WTC11 (cell line): ENCODE measurements around the gene DCP1B.

- PRO-cap = no peak
These were observed 30.4 kb upstream of the ADIPOR2 start for GRCh38 chr12:1660189-1661210.

GRCh38 chr12:1662557-1663585 lies 28.0 kb upstream of the ADIPOR2 start:
- PRO-cap = unidirectional peak, minus-strand start at chr12:1663179

DNA sequence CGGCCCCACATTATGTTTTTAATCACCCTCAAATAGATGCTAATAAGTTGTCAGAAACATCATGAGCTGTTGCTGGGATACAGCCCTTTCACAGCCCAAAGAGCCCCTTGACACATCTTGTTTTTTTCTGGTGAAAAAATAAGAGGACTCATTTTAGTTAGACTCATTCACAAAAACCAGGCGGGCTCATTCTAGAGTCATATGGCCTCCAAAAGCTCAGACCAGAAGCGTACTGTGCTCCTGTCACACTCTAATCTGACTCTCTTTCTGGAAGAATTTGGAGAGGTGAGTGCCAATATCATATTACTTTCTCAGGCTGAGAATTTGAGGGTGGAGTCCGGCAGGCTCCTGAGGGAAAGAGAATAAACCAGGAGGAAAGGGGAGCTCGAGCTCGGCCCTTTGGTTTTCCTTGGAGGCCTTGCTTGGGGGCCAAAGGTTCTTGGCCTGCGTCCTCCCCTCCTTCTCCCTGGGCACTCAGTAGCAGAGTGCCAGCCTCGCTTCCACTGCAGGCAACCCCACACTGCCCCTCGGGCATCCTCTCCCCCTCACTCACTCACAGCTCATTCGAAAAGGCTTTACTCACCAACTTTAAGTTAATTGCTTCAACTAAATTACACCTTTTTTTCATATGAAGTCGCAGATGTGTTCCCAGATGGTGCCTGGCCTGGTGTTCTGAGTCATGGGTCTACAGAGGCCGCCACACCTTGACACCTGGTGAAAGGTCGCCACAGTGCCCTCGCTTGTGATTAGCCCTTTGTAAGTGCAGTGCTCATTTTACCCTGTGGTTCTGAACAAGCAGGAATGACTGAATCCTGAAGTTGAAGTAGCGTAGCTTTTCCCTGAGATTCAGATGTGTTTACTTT lies 20.6 kb upstream of the ADIPOR2 start:
- PRO-cap = unidirectional peak, plus-strand start at position 280 of the sequence

DNA sequence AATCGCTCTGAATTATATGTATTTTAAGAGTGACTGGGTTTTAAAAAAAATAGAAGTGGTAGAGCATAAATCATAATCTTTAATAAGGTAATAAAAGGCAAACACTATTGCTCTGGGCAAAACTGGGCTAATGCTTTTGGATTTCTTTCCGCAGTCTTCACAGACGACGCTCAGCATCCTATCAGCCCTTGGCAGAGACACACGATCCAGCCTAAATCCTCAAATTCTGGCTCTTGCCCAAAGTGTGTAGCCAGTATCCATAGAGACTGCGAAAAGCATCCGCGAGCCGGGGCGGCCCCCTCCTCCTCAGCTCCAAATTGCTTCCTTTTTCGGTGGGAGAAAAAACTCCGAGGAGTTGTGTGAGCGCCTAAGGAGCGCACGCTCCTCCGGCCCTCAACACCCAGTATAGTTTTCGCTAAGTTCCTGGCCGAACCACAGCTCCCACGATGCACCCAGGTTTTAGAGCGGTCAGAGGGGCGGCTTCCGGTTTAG lies 384 bp upstream of the ADIPOR2 start:
- PRO-cap = bidirectional peak, plus-strand start outside the sequence, minus-strand start at position 387 of the sequence

DNA sequence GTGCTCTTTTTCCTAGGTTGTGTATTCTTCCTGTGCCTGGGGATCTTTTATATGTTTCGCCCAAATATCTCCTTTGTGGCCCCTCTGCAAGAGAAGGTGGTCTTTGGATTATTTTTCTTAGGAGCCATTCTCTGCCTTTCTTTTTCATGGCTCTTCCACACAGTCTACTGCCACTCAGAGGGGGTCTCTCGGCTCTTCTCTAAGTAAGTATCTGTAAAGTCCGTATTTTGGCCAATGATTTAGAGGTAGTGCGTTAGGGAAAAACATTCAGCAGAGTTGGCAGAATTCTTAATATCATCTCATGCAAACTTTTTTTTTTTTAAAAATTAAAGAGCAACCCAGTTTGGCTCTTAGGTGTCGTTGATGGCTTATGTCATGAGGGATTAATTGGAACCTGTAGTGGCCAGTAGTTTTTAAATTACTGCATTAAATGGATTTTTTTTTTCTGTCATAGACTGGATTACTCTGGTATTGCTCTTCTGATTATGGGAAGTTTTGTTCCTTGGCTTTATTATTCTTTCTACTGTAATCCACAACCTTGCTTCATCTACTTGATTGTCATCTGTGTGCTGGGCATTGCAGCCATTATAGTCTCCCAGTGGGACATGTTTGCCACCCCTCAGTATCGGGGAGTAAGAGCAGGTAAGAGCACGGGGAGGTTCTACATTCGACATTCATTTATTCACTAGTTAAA lies 39.8 kb upstream of the LRTM2 start:
- PRO-cap = no peak

- PRO-cap = no peak
These were observed 33.7 kb upstream of the LRTM2 start for GRCh38 chr12:1786574-1787201.

- PRO-cap = no peak
These were observed 32.4 kb upstream of the LRTM2 start for GRCh38 chr12:1788000-1788406.

DNA sequence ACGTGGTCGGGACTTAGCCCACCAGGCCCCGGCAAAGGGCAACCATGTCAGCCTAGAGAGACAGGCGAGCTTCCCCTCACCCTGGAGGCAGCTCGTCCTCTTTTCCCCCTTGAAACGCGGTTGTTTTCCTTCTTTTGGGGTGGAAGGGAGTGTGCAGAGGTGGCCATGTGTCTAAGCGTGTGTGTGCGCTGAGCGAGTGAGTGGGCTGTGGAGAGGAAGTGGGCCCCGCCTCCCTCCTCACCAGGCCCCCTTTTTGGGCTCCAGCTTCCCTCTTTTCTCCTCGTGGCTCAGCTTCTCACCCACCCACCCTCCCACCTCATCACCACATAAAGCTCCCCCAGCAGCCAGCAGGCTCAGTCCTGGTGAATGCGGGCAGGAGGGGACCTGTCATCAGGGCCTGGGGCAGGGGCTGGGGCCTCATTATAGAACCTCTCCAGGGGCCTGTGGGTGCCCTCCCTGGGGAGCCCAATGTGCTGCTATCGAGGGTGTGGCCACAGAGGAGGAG lies 22.0 kb downstream of the LRTM2 start:
- PRO-cap = no peak

DNA sequence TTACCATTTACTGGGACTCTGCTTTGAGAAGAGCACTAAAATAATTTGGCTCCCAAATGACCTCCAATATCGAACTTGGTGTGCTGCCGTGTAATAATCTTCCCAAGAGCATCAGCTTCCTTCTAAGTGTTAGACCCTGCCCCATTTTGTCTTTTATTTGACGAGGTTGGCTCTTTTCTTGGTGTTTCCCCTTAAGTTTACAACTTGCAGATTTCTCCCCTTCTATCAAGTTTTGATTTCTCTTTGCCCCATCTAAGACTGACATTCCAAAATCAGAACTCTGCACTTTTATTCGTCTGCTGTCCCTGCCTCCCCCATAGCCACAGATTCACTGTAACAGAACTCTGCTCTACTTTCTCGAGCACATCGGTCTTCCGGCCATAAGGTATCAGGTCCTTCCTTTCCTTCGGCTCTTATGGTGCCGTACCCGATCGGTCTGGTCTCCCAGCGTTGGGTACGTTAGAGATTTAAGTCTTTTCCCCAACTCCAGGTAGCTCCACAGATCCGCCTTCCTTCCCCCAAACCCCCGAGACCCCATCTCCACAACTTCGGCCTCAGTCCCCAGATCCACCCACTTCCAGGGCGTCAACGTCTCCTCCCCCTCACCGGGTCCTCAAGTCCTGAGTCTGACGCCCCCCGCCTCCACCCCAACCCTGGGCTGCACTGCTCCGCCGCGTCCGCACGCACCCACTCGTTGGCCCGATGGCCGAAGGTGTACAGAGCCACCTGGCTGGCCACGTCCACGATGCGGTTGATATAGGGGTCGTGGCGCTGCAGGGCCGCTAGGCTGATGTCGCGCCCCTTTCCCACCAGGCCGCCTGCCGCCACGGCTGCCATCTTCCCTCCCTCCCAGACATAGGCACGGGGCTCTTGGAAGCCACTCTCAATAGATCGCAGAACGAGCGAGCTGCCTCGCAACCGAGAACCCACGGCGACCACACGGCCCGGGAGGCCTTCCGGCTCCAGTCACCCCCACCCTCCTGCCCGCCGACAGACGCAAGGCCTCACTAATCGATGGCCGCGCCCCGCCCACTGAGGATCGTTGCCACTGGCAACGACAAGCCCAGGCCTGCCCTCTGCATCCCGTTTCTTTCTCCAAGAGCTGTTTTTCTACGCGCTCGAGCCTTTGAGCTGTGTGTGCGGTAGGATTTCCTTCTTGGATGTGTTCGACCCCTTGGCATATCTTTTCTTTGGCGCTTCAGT lies at the start of gene DCP1B:
TSS of gene DCP1B (minus strand) at position 863 of the 1,203 bp plus-strand sequence.
- PRO-cap = bidirectional peak, plus-strand start at position 388 of the sequence, minus-strand start at position 386 of the sequence; bidirectional peak, plus-strand start at position 599 of the sequence, minus-strand start at position 587 of the sequence; bidirectional peak, plus-strand start at position 1,105 of the sequence, minus-strand start at position 982 of the sequence

DNA sequence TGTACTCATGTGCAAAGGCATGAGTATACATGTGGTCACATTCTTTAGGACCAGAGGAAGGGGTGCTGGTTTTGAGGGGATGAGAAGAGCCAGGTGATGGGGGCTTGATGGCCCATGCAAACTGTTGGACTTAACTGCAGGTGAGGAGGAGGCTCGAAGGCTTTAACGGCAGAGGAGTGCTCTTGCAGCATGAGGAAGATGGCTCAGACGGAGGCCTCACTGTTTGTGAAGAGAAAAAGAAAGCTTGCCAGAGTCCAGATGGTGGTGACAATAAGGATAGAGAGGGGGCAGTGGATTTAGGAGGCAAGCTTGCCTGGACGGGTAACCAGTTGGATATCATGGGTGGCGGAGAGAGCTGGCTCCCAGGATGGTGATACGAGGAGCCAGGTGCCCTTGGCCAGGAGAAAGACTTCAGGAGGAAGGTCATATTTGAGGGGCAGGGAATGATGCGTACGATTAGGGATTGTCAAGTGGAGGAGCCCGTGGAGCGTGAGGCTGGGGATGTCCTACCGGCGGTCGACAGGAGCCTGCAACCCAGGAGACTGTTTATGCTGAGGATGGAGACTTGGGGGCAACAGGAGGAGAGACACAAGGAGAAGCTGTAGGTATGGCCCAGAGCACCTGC lies 71.7 kb downstream of the CACNA1C start:
- PRO-cap = no peak

DNA sequence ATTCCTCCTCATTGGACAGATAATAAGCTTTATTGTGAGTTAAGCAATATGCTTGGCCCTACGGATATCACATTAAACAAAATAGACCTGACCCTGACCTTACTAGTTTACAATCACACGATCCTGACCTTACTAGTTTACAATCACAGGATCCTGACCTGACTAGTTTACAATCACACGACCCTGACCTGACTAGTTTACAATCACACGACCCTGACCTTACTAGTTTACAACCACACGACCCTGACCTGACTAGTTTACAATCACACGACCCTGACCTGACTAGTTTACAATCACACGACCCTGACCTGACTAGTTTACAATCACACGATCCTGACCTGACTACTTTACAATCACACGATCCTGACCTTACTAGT lies 202.9 kb downstream of the CACNA1C start:
- PRO-cap = no peak

DNA sequence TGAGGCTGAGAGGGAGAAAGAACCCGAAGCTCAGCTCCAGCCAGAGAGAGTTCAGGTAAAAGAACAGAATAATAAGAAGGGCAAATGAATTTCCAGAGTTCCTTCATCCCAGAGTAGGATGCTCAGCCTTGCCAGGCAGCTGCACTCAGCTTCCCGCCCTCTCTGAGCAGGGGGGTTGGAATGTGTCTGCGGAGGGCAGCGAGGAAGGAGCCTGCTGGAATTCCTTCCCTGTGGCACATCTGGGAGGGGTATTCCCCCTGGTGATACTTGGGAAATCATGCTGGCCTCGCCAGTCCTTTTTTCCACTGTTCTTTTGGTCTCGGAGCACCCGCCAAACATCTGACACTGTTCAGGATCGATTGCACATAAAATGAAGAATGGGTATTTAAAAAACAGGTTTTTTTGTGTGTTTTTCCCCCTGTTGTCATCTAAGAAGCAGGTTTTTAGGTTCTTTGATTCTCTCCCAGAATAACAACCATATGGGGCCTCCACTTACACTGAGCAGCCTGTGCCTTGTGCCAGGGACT lies 214.9 kb downstream of the CACNA1C start:
- PRO-cap = no peak

DNA sequence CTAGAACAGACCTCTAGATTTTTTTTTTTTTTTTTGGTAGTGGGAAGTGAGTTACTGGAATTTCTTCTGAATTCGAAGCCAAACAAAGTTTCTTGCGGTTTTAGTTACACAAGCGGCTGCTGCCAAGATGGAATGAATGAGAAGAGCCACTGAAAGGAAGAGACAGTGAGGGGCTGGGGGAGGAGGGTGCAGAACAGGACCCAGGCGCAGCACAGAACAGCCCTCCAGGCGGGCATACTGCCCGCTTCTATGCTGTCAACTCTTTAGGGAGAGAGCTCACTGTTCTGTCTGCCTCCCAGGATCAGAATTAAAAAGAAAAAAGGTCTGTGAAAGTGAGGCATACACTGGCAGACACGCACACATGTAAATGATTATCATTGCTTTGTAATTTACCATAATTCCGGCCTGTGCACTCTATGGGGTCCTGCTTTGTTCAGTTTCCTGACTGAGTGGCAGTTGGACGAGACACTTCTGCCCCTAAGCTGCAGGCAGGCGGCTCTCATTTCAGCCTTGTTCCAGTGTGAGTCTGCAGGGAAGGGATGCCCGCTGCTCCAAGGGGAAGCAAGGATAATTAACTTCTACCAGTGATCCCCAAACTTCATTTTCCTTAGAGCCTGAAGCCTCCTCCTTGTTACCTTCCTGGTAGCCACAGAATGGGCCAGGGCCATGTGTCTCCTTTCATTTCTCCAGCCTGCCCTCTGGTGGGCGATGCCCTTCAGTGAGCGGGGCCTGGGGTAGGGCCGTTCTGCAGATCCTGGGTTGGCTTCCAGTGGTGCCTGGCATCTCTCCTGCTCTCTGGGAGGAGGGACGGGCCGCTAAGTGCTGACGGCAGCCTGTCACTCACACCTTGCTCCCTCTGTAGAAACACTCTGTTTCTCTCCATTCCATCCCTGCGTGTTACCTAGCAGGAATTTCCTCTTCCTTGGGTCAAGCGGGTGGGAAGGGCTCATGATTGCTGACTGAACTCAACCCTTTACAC lies 231.8 kb downstream of the CACNA1C start:
- PRO-cap = no peak

DNA sequence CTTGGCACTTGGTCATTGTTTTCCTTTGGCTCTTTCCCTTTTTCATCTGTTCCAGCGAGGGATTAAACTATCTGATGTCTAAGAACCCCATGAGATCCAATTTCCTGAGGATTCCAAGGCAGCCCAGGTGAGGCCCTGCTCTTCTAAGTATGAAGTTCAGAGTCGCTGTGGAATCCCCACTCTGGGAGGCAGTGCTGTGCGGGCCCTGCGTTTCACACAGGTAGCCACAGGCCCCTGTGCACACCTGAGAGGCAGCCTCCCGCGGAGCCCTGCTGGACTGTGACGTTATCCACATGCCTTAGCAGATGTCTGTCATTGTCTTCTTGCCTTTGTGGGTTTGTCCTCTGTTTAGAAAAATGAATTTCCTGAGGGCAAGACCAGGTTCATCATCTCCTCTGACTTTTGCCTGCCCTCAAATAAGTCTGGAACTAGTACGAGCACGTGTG lies 288.5 kb downstream of the CACNA1C start:
- PRO-cap = no peak

- PRO-cap = no peak
These were observed 363.0 kb upstream of the FKBP4 start for GRCh38 chr12:2431618-2432313.

GRCh38 chr12:2540377-2541257 lies 254.2 kb upstream of the FKBP4 start:
- PRO-cap = no peak

GRCh38 chr12:2613747-2614330 lies 180.9 kb upstream of the FKBP4 start:
- PRO-cap = no peak

GRCh38 chr12:2627709-2628318 lies 167.0 kb upstream of the FKBP4 start:
- PRO-cap = no peak

DNA sequence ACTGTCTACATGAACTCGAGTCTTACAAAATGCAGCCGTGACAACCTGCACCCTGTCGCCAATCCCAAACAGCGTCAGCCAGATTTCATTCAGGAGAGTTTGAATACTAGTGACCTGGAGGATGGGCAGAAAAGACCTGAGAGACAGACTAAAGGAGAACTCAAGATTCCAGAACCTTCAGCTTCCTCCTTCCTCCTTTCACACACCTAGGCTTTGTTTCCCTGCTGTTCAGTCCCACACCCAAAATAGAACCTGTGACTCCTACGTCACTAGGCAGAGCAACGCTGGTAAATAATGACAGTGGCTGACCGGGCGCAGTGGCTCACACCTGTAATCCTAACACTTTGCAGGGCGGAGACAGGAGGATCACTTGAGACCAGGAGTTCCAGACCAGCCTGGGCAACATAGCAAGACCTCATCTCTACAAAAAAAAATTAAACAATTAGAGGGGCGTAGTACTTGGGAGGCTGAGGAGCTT lies 166.4 kb upstream of the FKBP4 start:
- PRO-cap = no peak

DNA sequence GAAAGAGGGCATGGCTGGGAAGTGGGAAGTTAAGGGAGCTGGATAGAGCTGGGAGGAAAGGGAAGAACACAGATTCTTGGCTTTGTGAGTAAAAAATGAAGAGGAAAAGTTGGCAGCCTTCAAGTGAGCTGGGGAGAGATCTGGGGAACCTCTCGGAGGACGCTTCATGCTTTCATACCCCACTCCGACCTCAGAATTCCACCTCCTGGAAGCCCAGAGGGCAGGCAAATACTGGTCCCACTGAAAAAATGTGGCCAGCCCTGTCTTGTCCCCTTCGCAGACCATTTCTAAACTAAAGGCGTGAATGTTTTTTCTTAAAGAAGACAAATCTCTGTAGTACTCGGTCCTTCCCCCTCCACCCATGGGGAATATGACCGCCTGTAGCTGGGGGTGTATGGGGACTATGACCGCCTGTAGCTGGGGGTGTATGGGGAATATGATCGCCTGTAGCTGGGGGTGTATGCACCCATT lies 162.8 kb upstream of the FKBP4 start:
- PRO-cap = no peak